Frontal cortex (tissue), 2 donors: Measurements from ENCODE around the genes EXOC1L and SPINK2.

DNA sequence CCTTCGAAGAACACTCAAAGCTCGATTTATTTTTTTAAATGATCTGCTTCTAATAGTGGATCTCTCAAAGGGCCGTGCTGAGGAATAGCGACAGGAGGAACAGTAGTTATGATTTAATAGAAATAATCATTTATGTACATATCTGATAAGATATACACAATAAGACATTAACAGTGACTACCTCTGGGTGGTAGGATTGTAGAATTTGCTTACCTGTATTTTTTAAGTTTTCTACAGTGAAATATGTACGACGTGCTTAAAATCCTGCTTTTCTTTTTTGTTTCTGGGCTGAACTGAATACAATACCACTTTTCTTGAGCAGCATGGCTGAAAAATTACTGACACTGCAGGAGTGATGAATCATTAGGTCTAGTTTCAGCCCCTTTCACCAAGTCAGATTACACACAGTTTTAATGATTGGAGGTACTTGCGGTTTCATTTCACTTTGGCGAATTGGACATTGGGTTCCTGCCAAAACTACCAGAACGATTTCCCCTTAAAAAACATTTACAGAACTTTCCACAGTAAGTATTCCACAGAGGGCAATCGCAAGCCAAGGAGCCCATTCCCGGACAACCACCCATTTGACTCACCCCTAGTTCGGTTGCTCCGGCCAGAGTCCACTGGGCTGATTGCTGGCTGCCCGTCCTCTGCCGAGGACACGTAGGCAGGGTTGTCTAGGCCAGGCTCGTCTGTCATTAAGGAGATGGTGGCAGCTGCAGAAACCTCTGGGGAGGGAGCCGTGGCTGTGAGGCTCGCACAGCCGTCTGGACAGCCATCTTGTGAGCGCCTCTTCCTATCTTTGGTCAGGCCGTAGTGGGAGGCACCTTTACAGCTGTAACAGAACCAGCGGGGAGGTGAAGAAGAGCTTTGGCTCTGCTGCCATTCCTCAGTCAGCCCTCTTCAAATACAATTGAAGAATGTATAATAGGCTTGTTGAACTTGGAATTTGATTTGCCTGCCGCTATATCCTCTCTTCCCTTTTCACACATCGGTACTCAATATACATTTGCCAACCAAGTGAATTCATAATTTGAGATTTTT, 83.6 kb downstream of the LNX1 start:
- RAMPAGE, long total RNA = no peak

- RAMPAGE, long total RNA = no peak
These were observed 143.4 kb upstream of the LNX1 start for GRCh38 chr4:53734757-53735066.

DNA sequence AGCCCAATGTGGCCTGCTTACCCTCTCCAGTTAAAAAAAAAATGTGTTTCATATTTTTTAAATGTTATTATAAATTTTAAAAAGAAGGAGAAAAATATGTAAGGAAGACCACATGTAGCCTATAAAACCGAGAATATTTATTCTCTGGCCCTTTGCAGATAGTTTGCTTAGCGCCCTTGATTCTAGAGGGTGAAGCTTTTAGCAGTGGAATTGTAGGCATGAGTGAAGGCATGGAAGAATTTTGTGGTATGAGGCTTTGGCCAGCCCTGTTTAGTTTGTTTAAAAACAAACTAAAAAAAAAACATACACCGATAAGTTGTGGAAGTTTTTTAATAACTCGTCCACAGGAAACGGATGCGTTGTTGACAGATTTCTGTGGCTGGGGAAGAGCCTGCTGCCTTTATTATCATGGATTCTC, 194.6 kb upstream of the LNX1 start:
- RAMPAGE, long total RNA = no peak

GRCh38 chr4:53885969-53886527, 178.4 kb downstream of the CHIC2 start:
- RAMPAGE, long total RNA = no peak

- RAMPAGE, long total RNA = no peak
These were observed 54.3 kb downstream of the GSX2 start for GRCh38 chr4:54154276-54154692.

DNA sequence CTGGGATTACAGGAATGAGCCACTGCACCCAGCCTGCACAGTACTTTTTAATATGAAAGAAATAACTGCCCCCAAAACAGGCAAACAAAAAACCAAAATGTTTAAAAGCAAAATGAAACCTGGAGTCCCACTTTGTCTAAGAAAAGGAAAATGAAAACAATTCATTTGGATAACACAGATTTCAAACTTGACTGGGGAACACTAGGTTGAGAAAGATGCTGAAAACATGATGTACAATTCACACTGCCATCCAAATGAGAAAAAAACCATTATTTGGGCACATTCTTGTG, 2.4 kb downstream of the KDR start:
- RAMPAGE, long total RNA = no peak

DNA sequence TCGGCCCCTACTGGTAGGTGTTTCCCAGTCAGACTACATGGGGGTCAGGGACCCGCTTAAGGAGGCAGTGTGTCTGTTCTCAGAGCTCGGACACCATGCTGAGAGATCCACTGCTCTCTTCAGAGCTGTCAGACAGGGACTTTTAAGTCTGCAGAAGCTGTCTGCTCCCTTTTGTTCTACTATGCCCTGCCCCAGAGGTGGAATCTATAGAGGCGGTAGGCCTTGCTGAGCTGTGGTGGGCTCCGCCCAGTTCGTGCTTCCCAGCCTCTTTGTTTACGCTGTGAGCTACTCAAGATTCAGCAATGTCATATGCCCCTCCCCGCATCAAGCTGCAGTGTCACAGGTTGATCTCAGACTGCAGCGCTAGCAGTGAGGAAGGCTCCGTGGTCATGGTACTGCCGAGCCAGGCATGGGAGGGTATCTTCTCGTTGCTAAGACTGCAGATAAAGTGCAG, 44.2 kb upstream of the KDR start:
- RAMPAGE, long total RNA = no peak

DNA sequence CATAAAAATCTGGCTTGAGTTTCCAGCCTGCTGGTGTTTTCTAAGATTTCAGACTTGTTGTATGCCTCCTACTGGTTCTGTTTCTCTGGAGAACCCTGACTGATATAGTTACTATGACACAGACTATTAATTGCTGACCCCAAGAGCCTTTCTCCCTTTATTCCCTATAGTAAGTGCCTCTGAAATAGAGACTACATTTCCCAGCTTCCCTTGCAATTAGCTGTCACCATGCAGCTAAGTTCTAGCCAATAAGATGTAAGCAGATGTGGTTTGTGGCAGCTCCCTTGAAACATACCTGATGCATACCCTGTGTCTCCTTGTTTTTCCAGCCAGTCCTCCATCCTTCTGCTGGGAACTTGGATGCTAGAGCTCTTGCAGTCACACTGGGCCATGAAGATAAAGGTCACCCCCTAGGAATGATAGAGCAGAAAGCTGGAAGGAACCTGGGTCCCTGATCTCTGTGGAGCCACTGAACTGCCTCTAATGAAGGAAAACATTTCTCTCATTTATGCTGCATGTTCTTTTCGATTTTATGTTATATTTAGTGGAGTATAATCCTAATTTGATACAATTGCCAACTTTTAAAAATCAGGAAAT, 9.6 kb upstream of the TMEM165 start:
- RAMPAGE, long total RNA = no peak

- RAMPAGE, long total RNA = no peak
These were observed 13.7 kb downstream of the TMEM165 start for GRCh38 chr4:55409167-55410098.

- RAMPAGE, long total RNA = no peak
These were observed at the start of gene EXOC1L for GRCh38 chr4:55819497-55820288. Gene EXOC1L (plus strand): TSS chr4:55819790.

DNA sequence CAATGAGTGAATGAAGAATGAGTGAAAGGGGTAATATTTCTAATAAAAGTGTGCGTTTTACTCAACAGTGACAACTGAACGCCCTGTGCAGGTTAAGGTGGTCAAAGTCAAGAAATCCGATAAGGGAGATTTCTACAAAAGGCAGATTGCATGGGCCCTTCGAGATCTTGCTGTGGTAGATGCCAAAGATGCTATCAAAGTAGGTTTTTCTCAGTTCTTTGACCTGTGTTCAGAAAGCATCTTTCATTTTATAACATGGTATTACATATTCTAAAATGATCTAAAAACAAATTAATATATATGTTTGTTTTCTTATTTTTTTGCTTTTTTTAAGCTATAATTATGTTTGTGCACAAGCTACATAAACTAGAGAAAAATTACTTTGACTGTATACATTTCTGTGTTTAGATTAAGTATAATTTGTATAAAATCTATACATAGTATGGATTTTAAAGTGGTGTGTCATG, 6.9 kb downstream of the EXOC1 start:
- RAMPAGE, long total RNA = no peak

GRCh38 chr4:56267526-56267779, 119.8 kb downstream of the AASDH start:
- RAMPAGE, long total RNA = no peak

DNA sequence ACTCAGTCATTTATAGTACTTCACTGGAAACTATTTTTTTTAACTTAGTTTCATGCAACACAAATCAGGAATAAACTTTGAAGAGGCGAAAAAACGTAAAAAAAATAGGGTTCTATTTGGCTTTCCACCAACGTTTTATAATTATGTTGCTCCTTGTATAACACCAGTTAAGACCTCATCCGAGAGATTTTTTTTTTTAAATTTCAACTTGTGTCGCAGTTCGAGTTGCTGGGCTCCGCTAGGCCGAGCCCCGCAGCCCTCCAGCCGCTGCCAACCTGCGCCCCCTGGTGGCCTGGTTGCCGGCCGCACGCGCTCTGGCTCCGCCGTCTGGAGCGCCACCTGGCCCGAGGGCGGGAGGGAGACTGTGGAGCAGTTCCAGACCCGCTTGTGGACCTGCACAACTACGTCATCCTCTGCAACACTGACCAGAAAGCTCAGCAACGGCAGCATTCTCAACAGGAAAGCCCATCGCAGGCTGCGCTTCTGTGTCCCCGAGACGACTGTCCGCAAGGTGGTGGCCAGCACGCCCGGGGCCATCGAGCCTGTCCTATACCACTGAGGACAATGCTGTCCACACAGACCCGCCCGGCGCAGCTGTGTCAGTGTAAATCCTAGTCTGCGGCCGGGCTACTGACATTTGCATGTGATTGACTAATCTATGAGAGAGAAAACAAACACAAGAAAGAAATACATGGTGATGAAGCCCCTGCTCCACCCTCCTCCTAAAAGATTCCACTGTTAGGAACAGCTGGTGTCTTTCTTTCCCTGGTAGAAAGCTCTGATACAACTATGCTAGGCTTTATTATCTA, 14.2 kb downstream of the THEGL start:
- RAMPAGE, long total RNA = no peak

DNA sequence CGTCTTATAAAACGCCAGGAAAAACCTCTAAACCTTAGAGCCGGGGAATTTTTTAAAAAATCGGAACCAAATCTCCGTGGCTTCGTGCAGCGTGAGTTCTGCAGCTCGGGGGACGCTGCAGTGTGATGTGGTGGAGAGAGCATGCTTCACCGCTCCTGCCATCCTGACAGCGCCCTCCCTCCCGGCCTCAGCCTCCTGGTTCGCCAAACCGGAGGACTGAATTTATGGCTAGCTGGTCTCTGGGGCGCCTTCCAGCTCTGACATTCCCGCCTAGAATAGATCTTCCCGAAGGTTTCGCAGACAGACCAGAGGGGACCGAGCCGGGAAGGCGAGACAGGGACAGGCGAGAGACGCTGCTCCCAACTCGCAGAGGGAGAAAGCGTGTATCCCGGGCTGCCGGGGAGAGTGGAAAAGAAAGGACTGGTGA, 25.9 kb downstream of the HOPX start:
- RAMPAGE, long total RNA = no peak

DNA sequence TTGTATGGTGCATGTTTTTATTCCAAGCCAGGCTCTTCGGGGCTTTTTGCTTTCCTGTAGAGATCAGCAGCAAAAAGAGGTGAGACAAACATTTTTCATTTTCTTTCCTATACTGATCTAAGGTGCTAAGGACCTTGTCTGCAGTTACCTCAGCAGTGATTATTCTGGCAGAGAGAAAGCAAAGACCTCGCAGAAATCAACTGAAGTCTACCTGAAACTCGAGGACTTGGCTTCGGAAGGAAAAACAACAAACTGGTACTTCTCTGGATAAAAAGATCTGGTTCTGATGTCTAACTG, 22.5 kb upstream of the HOPX start:
- RAMPAGE, long total RNA = no peak

DNA sequence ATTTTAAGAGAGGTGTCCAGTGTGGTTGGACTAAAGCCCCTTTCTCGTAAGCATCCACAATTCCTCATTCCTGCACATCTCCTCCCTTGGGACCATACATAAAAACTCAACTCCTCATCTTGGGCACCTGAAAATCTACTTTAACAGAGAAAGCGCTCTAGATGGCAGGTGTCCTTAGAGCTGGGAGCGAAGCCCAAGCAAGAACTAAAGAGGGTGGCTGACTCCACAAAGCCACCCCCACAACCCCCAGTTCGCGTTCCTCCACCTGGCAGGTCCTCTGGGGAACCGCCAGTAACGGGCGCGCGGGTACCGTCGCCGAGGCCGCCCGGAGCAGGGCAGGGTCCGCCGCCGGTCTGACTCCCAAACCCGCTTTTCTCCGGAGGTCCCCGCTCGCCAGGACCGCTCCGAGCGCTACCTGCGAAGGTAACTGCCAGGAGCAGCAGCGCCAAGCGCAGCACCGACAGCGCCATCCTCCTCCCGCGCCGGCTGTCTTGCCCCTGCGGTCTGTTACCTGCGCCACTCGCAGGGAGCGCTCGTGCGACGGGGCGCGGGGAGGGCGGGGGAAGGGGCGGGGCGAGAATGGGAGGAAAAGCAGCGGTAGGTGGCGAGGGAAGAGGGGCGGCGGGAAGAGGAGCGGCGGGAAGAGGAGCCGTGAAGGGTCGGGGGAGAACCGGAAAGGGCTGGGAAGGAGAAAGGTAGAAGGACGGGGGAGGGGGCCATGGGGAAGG, at the start of gene SPINK2:
Gene SPINK2, minus strand, starts transcription at position 509 of the 728 bp plus-strand sequence.
- RAMPAGE, long total RNA = no peak

DNA sequence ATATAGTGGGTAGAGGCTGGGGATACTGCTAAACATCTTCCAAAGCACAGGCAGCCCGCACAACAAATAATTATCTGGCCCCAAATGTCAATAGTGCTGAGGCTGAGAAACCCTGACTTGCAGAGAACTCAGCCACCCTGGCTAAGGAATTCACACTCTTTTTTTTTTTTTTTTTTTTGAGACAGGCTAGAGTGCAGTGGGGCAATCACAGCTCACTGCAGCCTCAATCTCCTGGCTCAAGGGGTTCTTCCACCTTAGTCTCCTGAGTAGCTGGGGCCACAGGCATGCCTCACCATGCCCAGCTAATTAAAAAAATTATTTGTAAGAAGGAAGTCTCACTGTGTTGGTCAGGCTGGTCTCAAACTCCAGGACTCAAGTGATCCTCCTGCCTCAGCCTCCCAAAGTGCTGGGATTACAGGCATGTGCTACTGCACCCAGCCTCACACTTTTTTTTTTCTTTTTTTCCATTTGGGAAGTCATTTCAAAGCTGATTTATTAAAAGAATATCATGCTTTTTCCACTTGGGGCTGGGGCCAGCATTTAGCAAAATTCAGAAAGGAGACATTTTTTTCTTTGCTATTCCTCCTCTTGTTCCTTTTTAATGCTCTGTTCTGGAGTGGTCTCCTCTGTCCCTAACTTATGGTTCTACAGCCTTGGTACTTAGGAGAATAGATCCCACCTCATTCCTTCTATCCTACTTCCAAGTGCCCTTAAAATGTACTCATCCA, 61.0 kb downstream of the POLR2B start:
- RAMPAGE, long total RNA = no peak

GRCh38 chr4:57040571-57041061, 61.9 kb downstream of the POLR2B start:
- RAMPAGE, long total RNA = no peak

DNA sequence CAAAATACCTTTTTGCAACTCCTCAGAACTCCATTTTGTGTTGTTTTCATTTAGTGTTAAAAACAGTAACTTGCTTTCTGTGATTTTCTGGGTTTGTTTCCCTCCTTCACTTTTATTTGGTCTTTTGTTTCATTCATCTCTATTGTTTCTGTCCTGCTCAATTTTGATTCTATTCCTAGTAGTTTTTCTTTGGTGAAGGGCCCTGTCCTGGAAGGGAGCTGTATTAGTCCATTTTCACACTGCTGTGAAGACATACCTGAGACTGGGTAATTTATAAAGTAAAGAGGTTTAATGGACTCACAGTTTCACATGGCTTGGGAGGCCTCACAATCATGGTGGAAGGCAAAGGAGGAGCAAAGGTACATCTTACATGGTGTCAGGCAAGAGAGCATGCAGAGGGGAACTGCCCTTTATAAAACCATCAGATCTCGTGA, 24.4 kb downstream of the IGFBP7 start:
- RAMPAGE, long total RNA = no peak

- RAMPAGE, long total RNA = no peak
These were observed 1053.0 kb upstream of the IGFBP7 start for GRCh38 chr4:58163015-58163669.